GM19240 (cell line): ENCODE measurements around the genes C2orf73, SPTBN1 and EML6.

- RRBS, result no CpG with 5 or more reads among the region's 5 CpGs
Observed at GRCh38 chr2:50773375-50773946, 258.5 kb downstream of the NRXN1 start.

- RRBS, result no CpG with 5 or more reads among the region's 22 CpGs
Observed at GRCh38 chr2:53786287-53786784, 417 bp downstream of the ASB3 start.

DNA sequence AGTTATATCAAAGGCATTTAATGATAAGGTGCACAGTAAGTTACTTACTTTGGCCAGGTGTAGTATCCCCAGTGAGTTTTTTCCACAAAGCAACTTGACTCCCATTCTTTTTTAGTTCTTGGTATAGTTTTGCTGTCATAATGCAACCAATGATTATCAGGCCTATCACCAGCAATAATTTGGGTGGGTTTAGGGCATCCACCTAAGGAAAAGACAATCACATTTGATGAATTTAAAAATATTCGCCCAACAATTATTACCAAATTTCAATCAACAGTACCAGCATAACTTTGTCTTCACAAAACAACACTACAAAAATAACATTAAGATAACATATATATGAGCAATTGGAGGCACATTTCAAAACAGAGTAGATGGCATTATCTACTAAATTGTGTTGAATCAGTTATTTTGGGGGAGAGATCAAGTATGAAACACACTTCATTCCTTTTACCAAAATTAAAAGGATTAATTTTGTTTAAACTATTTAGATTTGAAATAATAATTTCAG, 35.8 kb upstream of the GPR75 start:
- RRBS, result no CpG with 5 or more reads among the region's 1 CpG

DNA sequence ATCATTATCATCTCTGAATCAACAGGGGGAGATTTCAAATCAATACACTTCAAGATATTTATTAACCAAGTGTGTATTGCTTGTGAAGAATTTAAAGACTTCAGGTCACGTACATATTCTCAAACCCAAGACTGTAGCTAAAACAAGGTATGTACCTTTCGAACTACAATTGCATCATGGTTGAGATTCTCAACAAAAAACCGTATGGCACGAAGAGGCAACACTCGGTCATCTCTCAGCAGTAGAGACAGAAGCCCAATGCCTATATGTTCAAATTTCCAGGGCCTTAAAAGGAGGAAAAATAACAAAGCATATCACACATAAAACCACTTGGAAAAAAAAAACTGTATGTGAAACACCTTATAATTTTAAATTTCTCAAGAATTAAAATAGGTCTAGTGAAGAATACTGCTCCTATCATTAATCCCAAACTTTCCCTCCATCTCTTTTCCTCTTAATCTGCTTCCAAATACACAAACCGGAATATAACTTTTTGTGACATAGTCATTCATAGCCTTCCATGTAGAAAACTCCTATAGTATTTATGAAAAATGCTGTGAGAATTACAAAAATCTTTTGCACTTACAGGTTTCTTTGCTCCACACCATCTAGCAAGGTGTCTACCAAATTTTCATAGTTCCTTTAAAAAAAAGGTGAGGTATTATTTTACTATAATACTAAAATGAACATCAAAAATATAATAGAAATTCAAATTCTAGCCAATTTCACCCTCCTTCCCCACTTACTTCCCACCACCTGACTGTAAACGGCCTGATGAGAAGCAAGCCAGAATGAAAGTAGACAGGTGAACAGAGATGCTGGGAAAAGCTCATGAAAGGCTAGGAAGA, 38.2 kb upstream of the GPR75 start:
- RRBS, result no CpG with 5 or more reads among the region's 7 CpGs

GRCh38 chr2:54207617-54208496, 48.2 kb downstream of the TSPYL6 start:
- RRBS, result no CpG with 5 or more reads among the region's 4 CpGs

DNA sequence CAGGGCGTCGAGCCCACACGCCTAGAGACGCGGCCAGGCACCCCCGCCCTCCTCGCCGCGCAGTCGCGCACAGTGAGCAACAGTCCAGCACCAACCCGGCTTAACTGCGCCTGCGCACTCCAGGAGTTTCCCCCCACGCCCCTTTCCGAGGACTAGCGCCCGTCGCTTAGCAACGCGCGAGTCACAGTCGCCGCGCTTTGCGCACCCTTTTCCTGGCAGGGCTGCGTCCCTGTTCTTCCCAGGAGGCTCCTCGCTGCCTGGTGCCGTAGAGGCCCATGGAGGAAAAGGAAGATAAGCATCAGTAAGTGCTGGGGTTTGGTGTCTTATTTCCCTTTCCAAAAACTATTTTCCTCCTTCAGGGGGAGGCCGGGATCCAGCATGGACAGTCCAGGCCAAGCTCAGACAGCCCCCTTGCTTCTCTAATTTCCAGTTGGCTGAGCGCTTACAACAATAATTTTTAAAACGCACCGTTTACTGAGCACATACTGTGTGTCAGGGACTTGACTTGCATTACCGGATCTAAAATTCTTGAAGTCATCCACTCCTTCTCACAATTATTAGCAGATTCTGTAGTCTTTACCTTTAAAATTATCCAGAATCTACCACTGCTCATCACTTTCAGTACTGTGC, at the start of gene C2orf73:
TSS of gene C2orf73 (plus strand) at position 184 of the 630 bp plus-strand sequence.
- RRBS, result 4% methylated on average over 3 of the region's 34 CpGs

- RRBS, result no CpG with 5 or more reads among the region's 5 CpGs
Observed at GRCh38 chr2:54430585-54431115, 25.5 kb upstream of the SPTBN1 start.

DNA sequence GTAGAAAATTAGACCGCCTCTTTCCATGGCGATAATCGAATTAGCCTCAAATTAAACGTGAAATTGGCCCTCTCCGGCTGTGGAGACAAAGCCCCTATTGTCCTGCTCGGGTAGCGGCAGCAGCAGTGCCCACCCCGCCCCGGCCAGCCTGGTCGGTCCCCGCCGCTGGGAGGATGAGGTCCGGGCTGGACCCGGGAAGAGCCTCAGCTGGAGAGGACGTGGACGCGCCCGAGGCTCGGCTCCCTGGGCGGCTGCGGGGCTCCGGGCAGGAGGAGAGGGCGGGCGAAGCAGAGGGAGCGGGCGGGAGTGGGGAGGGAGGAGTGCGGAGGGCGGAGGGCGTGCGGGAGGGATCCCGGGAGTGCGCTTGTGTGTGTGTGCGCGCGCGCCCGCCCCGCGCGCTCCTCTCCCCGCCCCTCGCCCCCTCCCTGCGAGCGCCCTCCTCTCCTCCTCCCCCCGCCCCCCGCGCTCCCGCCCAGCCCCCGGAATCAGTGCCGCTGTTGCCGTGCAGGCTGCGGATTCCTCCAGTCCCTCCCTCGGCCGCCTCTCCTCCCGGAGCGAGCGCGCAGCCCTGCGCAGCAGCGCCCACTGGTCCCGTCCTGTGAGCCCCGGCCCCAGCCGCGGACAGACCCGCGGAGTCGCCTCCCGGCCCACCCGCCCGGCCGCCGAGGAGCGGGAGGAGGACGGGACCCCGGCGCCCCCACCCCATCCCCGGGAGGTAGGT, at the start of gene SPTBN1:
TSS of gene SPTBN1 (plus strand) at position 524 of the 721 bp plus-strand sequence.
- RRBS, result 3% methylated on average over 46 of the region's 77 CpGs

DNA sequence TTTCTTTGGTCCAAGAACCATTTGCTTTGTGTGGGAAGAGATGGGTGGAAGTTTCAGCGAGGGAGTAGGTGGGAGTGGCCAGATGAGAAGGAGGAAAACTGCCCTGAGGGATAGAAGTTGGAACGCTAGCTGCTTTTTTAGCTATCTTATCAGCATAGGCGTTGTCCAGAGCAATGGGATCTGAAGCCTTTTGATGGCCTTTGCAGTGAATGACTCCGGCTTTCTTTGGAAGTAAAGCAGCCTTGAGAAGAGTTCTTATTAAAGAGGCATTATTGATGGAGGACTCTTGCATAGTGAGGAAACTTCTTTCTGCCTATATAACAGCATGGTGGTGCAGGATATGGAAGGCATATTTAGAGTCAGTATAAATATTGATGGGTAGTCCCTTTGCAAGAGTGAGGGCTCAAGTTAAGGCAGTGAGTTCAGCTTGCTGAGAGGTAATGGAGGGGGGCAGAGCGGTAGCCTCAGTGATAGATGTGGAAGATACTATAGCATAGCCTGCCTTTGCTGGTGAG, 52.5 kb downstream of the SPTBN1 start:
- RRBS, result no CpG with 5 or more reads among the region's 5 CpGs

GRCh38 chr2:54550623-54550953, 94.5 kb downstream of the SPTBN1 start:
- RRBS, result no CpG with 5 or more reads among the region's 2 CpGs

DNA sequence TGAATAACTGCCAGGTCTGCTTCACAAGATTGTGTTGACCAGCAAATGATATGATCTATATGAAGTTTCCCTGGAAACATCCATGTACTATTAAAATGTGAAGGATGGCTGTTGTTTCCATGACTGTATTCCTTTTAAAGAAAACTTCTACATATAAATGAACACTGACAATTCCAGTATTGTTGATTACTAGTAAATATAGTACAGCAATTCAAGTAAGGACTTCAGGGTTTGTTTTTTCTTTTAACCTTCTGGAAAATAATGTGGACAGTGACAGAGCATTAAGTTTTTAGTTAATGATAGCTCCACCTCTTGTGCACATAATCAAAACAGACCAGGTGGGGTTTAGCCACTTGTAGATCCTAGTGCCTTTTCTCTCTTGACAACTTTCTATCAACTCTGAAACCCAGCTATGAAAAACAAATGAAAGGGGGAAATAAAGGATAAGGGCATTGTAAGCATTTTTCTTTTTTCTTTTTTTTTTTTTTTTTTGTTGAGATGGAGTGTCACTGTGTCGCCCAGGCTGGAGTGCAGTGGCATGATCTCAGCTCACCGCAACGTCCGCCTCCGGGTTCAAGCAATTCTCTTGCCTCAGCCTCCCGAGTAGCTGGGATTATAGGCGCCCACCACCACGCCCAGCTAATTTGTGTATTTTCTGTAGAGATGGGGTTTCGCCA, 109.7 kb downstream of the SPTBN1 start:
- RRBS, result no CpG with 5 or more reads among the region's 9 CpGs

DNA sequence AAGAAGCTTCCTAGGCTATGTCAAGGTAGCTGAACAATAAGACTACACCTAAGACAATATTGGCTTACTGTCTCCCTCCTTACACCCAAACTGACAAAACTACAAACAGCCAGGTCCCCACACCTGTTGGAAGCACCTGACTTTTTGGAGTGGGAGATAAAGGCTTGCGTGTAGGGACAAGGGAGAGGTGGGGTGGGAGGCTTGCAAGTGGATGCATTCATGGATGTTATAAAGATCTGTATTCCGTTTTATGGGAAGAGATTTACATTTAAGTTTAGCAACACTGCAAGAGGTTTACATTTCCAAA, 128.6 kb downstream of the SPTBN1 start:
- RRBS, result no CpG with 5 or more reads among the region's 2 CpGs

DNA sequence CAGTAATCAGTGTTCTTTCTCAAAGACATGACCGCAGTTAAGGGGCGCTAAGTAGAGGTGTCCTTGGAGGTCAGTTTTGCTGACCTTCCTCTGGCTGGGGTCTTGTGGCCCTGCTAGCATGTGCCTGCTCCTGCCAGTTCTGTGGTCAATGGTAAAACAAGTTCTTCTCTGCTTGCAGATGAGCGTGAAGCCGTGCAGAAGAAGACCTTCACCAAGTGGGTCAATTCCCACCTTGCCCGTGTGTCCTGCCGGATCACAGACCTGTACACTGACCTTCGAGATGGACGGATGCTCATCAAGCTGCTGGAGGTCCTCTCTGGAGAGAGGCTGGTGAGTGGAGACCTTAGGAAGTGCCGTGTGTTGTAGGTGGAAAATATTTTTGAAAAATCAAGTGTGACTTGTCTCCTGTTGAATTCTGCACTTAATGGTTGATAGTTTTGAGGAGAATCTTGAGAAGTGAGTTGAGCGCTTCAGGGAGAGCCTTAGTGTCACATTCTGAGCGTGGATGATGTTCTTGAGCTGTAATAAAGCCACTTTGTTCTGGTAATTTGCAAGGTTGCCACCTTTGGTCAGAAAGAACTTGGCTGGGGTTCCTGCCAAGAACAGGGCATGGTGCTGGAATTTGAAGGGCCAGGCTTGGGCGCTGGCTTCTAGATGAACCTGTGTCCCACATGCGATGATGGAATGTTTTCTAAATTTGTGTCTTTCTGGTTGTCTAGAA, 124.4 kb upstream of the EML6 start:
- RRBS, result no CpG with 5 or more reads among the region's 13 CpGs

DNA sequence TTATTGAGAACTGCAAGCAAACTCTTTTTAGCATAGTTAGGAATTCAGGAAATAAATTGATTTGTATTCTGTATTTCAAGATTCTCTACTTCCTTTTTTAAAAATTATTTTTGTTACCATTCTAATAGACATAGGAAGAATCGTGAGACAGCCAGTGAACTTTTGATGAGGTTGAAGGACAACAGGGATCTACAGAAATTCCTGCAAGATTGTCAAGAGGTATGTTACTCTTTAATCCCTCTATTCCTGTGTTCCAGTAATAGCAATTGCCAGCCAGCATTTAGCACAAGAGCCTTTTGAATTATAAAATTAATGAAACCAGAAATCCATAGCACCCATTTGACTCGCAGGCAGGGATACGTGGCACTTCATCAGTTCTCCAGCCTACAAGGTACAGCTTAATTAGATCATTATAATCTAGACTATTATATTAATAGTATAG, 85.9 kb upstream of the EML6 start:
- RRBS, result no CpG with 5 or more reads among the region's 3 CpGs

- RRBS, result no CpG with 5 or more reads among the region's 6 CpGs
Observed at GRCh38 chr2:54644076-54644638, 79.3 kb upstream of the EML6 start.

DNA sequence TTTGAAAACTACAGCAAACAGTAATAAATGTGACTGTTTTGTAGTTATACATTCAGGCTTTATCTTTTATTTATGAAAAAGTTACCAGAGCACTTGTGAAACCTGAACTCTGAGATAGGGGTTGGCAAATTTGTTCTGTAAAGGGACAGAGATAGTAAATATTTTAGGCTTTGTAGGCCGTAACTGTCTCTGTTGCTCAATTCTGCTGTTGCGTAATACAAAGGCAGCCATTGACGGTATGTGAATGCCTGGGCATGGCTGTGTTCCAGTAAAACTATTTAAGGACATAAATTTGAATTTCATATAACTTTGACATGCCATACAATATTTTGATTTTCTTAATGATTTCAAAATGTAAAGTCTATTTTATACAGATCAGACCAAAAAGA, 53.6 kb upstream of the EML6 start:
- RRBS, result no CpG with 5 or more reads among the region's 3 CpGs

DNA sequence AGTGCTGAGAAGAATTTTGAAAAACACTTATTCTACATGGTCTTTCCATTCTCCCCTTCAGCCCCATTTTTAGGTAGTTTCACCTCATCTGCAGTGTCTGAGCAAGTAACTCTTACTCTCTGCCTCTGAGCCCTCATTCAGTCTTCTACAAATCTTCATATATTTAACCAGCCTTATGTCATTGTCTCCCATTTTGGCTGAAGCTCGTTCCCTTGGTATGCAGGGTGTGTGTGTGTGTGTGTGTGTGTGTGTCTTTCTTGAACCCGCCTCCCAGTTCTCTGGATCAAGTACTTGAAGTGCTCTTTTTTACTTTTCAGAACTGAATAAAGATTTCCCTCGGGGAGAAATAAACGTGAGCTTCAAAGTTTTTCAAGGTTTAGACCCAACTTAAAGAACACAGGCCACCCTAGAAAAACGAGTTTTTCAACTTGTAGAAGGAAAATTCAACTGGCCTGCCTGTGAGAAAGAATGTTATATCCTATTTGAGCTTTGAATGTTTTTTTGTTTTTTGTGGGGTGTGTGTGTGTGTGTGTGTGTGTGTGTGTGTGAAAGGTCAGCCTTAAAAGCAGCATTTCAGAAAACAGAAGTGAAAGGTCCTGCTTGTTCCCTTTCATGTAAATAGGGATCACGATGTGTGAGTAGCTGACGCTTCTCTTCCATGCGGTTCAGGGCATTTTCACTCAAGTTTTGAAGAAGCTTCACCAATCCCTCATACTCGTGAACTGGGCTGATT, 50.8 kb upstream of the EML6 start:
- RRBS, result no CpG with 5 or more reads among the region's 9 CpGs

DNA sequence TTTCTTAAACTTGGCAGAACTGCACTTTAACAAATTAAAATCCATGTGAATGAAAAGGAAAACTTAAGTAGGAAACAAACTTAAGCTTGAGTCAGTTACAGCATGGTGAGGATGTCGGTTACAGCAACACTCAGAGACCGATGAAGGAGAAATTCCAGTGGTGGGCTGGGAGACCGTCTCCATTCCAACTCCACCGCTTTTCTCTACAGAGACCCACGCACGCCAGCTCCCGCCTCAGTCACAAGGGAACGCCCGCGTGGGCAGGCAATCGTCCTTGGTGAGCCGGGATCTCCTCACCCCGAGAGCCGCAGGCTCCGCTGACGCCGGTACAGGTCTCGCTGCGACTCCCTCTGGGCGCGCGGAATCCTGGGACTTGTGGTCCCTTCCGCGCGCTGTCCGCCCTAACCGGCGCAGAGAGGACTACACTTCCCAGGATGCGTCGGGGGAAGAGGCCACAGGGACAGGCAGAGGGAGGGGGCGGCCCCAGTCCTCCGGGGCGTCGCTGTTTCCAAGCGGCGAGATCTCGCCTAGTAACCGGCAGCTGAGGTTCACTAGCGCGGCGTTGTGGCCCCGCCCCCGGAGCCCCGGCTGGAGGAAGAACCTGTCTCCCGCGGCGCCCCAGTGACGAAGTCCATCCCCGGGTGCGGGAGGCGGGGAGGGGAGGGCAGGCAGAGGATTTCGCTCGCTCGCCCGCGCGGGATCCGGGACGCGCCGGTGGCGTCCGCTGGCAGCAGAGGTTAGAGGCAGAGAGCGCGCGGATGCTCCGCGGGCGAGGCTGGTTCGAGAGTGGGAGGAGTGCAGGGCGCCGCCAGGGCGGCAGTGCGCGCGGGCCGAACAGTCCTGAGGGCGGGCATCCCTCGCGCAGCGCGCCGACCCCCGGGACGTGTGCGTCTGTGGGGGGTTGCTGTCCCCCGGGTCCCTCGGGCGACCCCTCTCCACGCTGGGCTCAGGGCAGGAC, at the start of gene EML6:
TSS of gene EML6 (plus strand) at position 621 of the 958 bp plus-strand sequence.
- RRBS, result 2% methylated on average over 52 of the region's 90 CpGs

- RRBS, result 2% methylated on average over 42 of the region's 84 CpGs
Observed at GRCh38 chr2:54724441-54725256, 1.2 kb downstream of the EML6 start.